Left lobe of liver (tissue), 1 donor: ENCODE measurements around a stretch of chr6.

GRCh38 chr6:158567878-158568797 is 8.2 kb downstream of the TMEM181 start:
- PRO-cap: no peak

DNA sequence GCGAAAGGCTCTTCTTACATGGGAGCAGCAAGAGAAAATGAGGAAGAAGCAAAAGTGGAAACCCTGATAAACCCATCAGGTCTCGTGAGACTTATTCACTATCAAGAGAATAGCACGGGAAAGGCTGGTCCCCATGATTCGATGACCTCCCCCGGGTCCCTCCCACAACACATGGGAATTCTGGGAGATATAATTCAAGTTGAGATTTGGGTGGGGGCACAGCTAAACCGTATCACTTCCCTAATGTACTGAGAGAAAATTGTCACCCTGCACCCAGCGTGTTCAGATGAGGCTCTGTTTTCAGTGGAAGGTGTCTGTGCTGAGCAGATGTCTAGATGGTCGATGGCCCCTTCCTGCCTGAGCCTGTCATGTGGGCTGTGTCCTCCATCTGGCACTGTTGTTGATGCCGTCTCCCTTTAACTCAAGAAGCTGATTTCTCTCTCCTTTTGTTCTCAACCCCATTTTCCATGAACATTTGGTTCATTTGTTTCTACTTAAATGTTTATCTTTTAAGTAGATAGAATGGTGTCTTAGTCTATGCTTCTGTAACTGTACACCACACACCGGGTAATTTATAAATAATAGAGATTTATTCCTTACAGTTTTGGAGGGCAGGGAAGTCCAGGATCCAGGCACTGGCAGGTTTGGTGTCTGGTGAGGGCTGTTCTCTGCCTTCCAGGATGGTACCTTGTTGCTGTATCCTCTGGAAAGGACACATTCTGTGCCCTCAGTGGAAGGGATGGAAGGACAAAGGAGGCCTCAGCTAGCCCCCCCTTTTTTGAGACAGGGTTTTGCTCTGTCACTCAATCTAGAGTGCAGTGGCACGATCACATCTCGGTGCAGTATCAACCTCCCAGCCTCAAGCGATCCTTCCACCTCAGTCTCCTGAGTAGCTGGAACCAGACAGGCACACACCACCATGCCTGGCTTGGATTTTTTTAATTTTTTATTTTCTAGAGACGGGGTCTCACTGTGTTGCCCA is 37.1 kb downstream of the TMEM181 start:
- PRO-cap: no peak

DNA sequence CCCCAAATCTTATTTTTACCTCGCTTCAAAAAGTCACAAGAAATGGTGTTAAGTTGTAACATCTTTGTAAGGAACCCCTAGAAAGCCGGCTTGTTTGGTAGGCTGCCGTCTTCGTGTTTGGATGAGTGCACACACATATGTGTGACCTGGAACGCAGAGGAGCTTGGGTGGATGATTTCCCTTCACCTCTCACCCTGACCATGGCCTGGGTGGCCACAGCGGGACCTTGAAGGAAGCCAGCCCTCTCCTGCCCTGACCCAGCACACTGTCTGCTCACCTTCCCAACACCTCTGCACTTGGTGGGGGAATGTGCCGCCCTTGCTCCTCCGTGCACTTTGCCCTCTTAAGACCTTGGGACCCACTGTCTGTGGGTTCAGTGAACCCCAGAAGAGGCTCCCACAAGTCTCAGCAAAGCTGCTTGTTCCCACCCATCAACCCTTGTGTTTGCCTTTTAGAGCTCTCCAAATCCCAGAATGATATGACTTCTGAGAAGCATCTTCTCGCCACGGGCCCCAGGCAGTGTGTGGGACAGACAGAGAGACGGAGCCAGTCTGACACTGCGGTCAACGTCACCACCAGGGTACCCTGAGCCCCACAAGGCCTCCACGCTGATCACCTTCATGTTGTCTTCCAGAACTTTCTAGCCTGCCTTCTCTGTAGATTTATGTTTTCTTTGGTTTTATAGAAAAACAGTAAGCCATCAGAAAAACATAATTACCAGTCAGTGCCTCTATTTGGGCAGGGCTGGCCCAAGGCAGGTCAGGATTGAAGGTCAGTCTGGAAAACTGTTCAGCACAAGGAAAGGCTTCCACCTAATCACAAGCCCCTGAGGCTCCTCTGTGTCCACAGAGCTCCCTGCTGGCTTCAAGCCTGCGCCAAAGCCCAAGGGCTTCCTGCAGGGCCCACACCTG is 68.0 kb downstream of the SYTL3 start:
- PRO-cap: no peak

DNA sequence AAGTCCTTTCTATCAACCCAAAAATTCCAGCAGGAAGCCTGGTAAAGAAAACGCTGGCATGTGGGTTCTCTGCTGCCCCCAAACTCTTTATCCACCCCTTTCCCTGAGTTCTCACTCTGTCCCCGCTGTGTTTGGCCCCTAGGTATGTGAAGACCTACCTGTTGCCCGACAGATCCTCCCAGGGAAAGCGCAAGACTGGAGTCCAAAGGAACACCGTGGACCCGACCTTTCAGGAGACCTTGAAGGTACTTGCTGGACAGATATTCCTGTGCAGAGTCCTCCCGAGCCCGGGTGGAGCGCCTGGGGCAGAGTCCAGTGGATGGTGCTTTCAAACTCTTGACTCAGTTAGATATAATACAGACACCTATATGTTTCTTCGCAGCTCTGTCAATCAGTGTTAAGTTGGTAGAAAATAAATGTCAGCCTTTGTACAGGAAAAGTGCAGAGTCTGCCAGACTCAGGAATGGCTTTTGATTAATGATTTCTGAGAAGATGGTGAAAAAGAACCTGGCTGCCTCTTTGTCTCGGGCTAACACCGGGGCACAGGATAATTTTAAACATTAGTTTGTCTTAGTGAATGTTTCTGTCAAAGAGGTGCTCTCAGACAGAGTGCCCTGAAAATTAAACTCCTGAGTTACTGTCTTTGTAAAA is 67.3 kb downstream of the EZR start:
- PRO-cap: no peak

DNA sequence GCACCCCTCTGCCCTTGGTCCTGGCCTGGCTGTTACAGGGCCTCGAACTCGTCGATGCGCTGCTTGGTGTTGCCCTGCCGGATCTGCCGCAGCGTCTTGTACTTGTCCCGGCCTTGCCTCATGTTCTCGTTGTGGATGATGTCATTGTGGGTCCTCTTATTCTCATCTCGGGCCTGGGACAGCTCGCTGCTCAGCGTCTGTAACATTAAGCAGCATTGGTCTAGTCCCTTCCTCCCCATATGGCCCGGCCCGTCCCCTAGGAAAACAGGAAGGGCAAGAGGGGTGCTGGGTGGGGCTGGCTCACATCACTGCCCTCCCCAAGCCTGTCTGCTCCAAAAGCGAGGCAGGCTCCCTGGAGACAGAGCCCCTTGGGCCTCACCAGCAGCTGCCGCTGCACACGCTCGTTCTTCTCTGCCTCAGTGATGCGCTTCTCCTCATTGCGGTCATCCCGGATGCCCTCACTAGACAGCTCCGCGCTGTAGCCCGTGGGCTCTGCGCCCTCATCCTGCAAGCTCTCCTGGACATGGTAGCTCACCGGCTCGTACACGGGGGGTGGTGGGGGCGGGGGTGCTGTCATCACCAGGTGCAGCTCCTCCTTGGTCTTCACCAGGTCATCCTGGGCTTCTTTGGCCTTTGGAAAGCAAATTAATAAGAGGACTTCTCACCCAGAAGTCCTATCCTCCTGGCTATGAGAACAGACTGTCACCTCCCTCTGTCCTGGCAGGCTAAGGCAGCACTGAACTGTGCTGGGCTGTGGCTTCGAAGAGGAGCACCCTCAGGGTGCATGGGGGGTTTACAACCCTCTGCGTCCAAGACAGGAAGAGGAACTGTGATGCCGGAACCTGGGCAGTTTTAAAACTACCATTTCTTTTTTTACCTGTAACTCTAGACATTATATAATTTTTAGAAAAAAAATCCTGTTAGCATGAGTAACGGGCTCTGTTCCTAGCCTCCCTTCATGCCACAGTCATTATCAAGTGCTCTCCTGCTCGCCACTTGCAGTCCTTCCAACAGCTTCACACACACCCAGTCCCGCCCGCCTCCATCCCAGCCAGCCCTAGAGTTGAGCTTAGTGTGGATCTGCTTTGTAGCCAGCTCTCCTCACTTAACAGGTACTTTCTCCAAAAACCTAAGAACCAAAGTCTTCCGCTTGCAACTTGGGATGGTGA is 51.9 kb downstream of the EZR start:
- PRO-cap: no peak

DNA sequence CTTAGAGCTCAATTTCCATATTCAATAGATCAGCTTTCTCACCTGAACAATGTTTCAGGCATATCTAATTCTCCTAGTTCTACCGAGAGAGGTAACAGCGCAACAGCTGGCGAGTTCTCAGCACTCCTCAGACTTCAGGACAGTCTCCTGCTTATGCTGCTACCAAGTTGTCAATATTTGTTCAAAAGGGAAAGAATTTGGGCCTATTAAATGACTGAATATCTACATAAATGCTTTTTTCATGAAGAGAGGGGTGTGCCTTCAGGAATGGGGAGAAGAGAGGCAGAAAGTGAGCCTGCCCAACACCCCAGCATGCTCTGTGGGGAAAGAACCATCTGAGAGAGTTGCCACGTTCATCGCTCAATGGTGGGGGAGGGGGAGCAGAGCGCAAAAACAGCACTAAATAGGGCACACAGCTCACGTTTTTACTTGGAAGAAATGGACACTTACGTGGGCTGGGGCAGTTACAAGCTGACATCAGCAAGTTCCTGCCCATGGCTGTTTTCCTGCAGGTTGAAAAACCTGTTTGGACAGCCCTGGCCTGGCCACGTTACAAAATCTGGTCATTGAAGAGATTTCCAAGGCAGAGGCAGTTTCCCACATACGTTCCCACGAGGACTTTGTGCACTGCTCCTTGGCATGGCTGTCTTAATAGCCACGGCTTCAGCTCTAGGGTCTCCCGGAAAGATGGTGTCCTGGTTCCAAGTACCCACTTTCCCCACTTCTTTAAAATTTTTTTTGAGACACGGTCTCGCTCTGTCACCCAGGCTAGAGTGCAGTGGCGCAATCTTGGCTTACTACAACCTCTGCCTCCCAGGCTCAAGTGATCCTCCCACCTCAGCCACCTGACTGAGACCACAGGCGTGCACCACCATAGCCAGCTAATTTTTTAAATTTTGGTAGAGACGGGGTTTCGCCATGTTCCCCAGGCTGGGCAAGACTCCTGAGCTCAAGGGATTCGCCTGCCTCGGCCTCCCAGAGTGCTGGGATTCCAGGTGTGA is 37.8 kb downstream of the EZR start:
- PRO-cap: bidirectional peak, plus-strand start at position 566 of the sequence, minus-strand start at position 319 of the sequence

- PRO-cap: no peak
These were observed 22.8 kb downstream of the EZR start for GRCh38 chr6:158796193-158796993.

GRCh38 chr6:158818473-158819282 is 490 bp downstream of the EZR start:
- PRO-cap: bidirectional peak, plus-strand start at chr6:158819033, minus-strand start at chr6:158818971

GRCh38 chr6:158849773-158850487 is 30.8 kb upstream of the EZR start:
- PRO-cap: no peak

DNA sequence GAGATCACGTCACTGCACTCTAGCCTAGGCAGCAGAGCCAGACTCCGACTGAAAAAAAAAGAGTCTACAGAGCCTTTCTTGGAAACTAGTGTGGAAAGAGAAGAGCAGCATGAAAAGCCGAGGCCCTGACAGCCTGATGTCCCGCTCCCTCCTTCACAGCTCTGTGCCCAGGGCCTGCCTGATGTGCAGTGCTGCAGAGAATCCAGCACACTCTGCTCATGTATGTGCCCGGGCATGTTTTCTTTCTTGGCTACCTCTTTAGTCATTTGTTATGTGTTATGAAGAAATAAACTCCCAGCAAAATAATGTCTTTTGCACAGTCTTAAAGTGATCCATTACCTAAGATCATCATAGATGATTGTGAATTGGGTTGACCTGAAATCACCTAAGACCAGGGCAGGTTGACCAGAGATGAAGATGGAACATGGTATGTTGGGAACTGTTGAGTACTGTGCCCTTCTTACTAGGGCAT is 78.1 kb upstream of the EZR start:
- PRO-cap: no peak

GRCh38 chr6:158911514-158912168 is 88.4 kb downstream of the RSPH3 start:
- PRO-cap: no peak

GRCh38 chr6:159170979-159171504 is 1.8 kb downstream of the FNDC1 start:
- PRO-cap: no peak

- PRO-cap: no peak
These were observed 3.9 kb downstream of the SOD2 start for GRCh38 chr6:159688986-159689628.

GRCh38 chr6:159701391-159702109 is 8.5 kb upstream of the SOD2 start:
- PRO-cap: no peak

- PRO-cap: no peak
These were observed 6.8 kb upstream of the ACAT2 start for GRCh38 chr6:159754793-159755768.

- PRO-cap: no peak
These were observed 10.7 kb downstream of the TCP1 start for GRCh38 chr6:159778310-159779410.

DNA sequence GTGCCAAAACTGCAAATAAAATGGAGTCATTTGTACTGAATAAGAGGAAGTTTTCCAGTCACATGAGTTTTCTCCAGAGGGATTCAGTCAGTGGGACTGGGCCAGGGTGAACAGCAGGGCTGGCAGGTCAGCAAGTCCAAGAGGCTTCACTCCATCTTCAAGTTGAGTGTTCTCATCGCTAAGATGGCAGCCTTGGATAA is 29.4 kb upstream of the IGF2R start:
- PRO-cap: no peak

DNA sequence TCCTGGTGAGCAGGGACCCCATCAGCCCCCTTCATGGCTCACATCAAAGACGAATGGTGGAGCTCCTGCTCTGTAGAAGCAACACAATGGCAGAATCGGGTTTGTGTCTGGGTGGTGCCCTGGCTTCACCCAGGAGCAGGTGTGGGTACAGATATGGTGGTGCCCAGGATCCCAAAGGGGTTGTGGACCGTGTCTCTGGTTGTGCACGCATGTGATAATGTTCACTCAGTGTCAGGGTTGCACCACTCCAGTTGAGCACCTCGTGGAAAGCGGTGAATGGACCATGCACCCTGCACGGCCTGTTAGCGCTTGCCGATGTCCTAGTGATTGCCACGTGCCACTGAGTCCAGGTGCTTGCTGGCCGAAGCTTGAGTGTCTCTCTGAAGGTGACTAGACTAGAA is 63.0 kb downstream of the IGF2R start:
- PRO-cap: no peak

DNA sequence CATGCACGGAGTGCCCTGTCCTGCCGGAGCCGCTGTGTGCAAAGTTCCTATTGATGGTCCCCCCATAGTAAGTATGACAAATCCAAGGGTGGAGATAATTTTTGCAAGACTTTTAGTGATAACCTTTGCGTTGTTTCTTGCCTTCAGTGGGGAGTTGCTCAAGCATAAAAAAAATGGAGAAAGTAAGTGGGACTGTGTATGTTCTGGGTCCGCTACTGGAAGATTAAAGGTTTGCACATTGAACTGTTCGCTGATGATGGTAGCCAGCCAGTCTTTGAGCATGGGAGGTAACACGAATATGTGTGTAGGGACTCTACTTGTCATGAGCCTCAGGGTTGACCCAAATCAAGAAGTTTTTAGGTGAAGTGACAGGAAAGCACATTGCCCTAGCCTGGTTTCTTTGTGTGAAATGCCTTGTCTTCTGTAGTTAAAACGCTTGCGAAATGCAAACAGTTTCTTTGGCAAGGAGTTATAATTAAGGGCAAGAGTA is 47.7 kb upstream of the SLC22A1 start:
- PRO-cap: no peak

- PRO-cap: bidirectional peak, plus-strand start at chr6:160085491, minus-strand start at chr6:160085405
These were observed 36.5 kb upstream of the SLC22A1 start for GRCh38 chr6:160084872-160085662.